Daoy (cell line): ENCODE measurements around a stretch of chr21.

GRCh38 chr21:41634939-41635376, 127.0 kb upstream of the TMPRSS2 start:
- RAMPAGE, long total RNA = no peak

DNA sequence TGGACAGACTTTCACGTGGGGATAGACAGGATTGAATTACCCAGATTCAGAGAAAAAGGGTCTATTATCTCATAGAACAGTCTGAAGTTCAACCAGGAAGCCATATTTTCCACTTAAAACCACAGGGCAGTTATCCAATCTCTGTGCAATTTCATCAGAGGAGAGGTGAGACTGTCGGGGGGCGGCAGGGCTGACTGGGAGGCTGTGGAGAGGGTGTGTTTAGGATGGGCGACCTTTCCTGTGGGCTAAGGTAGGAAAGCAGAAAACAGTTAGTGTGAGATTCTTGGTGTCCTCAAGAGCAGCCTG, 124.4 kb downstream of the RIPK4 start:
- RAMPAGE, long total RNA = no peak

DNA sequence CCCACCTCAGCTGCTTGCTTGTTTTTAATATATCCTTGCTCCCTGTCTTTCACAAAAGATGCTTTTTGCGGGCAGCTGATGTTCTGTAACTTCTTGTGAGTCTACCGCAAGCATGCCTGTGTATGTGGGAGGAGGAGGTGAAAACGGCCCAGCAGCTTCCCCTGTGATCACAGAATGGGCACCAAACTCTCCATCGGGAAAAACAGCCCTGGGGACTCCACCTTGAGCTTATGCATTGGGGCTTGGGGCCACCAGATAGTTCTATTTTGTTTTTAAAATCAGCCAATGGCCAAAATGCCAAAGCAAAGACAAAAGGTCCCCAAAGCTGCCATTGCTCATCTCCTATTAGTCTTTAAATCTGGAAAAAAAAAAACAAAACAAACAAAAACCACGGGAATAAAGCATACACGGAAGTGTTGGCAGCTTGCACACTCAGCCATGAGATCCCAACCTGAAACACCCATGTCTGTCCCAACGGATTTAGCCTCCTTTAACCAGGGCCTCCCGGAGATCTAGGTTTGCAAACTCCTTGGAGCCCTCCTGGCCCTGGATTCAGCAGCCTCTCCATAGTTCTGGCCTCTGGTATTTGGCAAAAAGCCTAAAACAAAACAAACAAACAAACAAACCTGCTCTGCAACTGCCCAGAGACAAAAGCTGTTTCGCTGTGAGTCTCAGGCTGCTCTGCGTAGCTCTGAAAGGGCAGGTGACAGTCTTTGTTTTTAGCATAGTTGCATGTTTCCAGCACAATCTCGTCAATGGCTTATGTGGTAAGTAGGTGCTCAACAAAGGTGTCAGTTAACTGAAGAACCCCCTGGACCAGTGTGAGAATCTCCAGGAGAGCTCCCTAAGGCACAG, 86.6 kb downstream of the RIPK4 start:
- RAMPAGE, long total RNA = no peak

- RAMPAGE, long total RNA = no peak
Measured at GRCh38 chr21:41740982-41741639, 25.7 kb downstream of the RIPK4 start.

GRCh38 chr21:41767319-41767679, 447 bp upstream of the RIPK4 start:
- RAMPAGE, long total RNA = no peak

DNA sequence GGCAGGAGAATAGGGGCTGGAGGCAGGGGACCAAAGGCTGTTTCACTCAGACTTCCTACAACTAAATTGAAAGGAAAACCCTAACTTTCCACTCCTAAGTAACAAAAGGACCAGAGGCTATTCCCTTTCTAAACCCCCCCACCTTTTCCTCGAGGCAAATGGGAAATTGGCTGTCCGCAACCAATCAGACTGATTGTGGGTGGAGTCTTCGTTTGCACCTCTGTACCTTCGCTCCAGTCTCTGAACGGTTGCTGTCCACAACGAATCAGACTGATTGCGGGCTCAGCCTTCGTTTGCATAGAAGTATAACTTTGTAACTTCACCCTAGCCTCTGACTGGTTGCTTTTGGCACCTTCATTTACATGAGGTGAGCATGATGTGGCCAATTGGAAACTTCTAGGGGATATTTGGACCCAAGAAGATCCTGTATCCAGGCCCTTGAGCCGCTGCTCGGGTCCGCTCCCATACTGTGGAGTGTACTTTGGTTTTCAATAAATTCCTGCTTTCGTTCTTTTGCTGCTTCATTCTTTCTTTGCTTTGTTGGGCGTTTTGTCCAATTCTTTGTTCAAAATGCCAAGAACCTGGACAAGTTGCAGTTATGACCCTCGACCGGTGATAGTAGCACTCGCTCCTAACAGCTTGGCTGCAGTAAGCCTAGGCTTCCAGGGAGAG, 12.5 kb upstream of the RIPK4 start:
- RAMPAGE, long total RNA = no peak

DNA sequence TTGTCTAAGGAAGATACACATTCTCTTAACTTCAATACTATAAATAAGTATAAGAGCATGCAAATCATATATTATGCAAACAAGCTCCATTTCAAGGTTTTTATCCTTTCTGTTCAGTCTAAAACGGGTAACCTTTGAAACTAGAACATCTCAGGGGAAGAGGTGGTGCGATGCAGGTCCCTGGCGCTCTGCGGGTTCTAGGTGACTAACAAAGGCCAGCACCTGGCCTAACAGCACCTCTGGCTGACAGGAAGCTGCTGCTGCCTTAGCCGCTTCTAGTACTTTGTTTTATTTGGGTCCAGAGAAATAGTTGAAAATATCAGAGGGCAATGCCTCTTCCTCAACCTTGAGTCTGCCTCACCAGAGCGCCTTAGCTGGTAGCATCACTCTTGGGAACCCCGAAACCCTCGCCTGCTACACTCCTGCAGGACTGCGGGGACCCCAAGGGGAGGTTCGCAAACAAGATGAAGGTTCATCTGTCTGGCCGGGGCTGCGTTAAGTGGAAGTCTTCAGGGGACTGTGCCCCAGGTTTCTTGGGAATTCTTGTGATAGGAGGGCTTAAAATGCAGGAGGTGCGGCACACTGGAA, 45.5 kb downstream of the PRDM15 start:
- RAMPAGE, long total RNA = no peak

DNA sequence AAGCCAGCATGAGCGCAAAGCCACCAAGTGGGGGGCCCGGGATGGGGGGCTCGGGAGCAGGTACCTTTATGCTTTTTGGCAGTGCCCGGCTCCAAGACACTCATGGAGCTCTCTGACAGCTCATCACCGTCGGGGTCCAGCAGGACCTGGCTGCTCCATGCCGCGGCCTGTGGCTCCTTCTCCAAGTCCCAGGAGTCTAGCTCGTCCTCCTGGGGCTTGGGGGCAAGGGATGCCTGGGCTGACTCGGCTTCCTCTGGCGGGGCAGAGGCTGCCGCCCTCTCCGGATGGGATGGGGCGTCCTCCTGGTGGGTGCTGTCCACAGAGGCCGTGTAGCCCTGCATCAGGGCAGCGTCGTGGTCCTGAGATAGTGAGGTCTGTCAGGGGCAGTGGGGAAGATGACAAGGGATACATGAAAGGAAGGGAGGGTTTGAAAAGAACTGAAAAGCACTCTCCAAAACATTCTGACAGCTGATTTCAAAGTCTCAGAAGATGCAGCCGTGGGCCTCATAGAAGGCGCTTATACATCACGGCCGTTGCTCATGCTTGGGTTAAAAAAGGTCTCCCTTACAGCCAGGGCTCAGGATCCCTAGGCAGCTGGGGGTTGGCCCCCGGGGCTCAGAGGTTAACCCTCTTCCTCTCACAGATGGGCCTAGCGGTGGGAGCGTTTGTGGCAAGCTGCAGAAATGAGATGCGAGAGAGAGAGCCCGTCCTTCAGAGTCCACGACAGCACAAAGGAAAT, 20.0 kb upstream of the PRDM15 start:
- RAMPAGE, long total RNA = no peak

DNA sequence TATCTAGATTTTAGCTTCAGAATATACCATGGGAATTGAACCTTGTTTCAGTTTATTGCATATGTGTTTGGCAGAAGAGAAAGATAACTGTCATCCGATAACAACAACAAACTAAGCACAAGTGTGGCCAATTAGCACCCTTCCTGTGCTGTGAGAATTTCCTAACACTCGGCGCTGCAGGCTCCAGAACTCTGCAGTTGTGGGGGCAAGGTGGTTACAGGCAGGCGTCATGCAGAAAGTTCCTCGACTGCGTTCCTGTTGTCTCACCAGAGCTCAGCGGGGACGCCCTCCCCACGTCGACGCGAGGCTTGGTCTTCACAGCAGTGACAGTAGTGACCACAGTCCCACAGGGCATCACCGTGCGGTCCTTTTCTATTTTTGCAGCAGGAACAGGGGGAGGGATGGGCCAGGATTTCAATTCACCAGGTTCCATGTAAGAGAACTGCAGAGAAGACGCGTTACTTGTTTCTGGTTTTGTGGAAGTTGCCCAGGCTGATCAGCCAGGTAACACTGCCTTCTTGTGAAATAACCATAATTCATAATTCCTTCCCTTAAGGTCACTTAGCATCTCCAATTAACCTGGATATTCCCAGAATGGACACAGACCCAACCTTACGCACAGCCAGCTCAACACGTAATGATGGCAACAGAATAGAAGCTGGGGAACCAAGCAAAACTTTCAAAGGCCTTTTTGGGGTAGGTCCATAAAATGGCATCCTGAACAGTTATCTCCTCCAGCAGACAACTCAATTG, 27.8 kb upstream of the PRDM15 start:
- RAMPAGE, long total RNA = no peak

DNA sequence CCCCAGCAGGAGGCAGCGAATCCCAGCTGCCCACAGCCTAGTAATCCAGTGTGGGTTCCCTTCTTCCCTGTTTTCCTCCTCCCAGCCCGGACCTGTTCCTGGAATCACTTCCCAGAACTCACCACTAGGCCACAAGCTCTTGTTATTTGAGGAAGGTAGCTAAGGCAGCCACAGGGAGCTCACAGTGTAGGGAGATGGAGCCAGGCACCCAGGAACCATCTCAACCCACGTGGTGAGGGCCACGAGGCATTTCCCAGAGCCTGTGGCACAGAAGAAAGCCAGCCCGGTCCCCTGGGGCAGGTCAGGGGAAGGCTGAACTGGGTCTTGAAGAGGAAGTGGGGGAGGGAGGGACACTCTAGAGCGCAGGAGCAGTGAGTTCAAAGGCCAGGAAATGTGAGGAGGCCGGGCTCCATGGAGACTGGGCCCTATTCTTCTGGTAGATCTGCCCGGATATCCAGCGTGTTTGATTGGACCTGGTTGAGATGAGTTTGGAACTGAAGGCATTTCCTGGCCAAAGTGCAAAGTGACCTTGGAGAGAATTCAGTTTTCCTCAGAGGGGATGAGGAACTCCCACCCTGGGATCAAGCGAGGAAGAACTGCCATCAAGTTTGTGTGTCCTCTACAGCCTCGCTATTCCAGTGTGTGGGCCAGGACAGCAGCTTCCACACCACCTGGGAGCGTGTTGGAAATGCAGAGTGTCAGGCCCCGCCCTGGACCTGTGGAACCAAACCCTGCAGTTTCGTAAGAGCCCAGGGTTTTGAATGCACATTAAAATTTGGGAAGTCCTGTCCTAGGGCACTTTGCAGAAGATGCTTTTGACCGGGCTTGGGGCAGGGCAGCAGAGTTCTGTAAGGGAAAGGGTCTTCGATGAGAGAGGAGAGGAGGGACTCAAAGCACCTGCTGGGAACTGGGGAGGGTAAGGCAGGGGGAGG, 20.4 kb upstream of the C2CD2 start:
- RAMPAGE, long total RNA = no peak

GRCh38 chr21:41999681-42000172, 10.4 kb downstream of the ZBTB21 start:
- RAMPAGE, long total RNA = no peak

- RAMPAGE, long total RNA = no peak
Measured at GRCh38 chr21:42008956-42009795, 984 bp downstream of the ZBTB21 start.

- RAMPAGE, long total RNA = no peak
Measured at GRCh38 chr21:42012087-42013036, 2.2 kb upstream of the ZBTB21 start.

DNA sequence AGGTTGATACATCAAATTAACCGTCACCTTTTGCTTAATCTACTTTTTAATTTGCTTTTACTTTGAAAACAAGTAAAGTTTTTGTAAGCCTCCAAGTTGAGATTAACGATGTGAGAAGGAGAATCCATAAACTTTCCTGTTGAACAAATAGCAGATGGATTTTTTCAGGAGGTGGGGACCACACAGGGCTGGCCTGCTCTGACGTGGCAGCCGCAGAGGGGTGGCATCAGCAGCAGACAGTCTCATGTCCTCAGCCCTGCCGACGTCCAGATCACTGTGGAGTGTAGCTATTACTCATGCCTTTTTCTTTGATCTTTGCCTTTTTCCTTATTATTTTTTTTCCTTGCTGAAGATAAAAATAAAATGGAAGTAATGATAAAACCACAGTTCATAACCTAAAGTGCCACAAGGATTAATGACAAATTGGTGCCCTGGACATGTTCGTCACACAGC, 15.2 kb upstream of the ZBTB21 start:
- RAMPAGE, long total RNA = no peak

GRCh38 chr21:42058882-42059328, 12.2 kb upstream of the UMODL1 start:
- RAMPAGE, long total RNA = no peak

- RAMPAGE, long total RNA = no peak
Measured at GRCh38 chr21:42125795-42126151, 54.7 kb downstream of the UMODL1 start.

- RAMPAGE, long total RNA = no peak
Measured at GRCh38 chr21:42219624-42220097, 721 bp downstream of the ABCG1 start.

GRCh38 chr21:42232900-42233966, 14.3 kb downstream of the ABCG1 start:
- RAMPAGE, long total RNA = no peak

- RAMPAGE, long total RNA = no peak
Measured at GRCh38 chr21:42276729-42277166, 38.5 kb downstream of the TFF3 start.

- RAMPAGE, long total RNA = no peak
Measured at GRCh38 chr21:42300016-42300676, 15.1 kb downstream of the TFF3 start.